ENCODE data around the genes SCP2D1 and INSM1.

DNA sequence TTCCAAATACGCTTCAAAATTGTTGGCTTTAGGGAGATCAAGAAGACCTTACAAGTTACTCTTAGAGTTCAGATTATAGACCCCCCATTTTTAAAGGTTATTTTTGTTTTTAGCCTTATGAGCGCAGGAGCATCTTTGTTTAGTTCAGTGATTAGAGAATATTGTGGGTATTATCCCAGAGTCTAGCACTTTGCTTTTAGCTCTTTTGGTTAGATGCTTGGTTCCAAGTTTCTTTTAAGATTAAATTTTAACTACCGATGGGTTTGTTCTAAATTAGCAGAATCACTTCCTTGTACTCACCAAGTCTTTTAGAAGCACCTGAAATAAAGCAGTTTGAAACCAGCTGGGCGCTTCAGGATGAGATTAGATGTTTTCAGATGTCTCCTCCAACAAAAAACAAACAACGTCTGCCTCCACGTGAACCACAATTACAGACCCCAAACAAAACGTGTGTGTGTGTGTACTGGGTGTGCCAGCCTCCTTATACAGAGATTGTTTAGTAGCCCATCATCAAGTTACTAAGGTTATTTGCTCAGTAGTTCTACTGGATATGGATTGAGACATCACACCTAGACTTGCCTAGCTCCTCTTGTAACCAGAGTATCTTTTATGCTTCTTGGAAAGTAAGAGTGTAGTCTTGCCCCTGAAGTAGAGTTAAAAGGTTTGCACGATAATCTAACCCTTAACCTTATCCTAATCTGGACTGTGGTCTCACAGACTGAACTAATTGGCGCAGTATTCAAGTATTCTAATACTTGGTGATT lies 2.2 kb downstream of the DSTN start:
- RRBS: no CpG with 5 or more reads among the region's 9 CpGs

DNA sequence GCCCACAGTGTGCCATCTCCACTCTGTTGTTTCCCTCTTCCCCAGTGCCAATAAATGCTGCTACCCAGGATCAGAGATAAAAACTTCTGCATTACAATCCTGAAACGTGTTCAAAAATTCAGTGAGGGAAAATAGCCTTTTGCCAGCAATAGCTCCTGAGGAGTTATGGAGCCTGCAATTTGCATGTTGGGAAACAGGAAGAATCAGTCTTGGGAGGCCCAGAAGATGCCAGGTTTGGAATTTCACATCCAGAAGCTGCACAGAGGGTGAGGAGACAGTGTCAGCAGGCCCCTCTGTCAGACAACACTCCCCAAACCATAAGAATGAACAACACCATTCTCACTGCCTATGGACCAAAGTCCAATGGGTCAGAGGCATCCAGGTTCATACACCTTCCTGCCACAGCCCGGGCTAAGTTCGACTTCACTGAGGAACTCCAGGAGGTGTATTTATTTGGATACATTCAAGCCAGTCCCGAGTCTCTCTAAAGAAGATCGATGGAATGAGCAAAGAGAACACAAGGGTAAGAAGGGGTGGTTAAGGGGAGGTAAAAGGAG lies 20.8 kb downstream of the RRBP1 start:
- RRBS: no CpG with 5 or more reads among the region's 5 CpGs

GRCh38 chr20:17683208-17683800 lies 1.3 kb upstream of the RRBP1 start:
- RRBS: no CpG with 5 or more reads among the region's 7 CpGs

DNA sequence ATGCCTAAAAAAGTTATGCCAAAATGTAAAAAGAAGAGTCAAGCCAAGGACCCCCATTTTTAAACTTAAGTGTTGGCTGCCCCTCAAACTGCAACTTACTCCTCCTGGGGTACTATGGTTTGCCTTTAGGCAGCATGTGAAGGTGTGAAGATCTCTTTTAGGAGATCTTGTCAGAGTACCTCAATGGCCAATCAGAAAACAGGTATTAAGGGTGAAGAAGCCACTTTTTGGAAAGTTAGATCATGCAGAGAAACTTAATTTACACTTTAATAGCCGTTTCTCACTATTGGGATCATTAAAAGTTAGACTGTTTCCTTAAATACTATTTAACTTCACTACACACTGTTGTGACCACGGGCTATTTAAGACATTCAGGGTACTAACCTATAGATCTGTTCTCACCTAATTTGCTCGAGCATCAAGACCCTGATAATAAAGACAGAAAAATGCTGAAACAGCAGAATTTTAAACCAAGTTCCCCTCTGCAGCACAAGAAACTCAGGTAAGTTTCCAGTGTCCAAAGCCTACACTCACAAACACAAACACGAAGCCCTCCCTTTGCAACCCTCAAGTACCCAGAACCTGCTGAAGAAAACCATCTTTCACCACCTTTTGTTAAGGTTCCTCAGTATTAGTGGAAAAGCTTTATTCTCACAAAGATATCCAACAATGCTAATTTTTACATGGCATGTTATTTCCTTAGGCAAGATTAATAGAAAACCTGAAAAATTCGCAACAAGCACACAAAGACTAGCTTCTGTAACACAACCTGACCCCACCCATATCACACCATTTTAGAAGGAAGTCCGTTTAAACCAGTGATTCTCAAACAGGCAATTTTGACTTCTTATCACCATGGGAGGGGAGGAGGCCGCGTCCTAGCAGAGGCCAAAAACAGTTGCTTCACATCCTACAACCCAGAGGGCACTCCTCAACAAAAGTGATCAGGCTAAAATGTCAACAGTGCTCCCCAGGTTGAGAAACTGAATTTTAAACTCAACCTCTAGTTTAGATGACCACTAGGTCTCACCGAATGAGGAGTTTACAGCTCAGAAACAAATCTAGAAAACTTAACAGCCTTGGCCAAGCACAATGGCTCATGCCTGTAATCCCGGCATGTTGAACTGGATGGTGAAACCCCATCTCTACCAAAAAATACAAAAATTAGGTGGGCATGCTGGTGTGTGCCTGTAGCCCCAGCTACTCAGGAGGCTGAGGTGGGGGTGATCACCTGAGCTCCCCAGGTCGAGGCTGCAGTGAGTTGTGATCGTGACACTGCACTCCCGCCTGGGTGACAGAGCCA lies 3.8 kb downstream of the SNX5 start:
- RRBS: no CpG with 5 or more reads among the region's 13 CpGs

DNA sequence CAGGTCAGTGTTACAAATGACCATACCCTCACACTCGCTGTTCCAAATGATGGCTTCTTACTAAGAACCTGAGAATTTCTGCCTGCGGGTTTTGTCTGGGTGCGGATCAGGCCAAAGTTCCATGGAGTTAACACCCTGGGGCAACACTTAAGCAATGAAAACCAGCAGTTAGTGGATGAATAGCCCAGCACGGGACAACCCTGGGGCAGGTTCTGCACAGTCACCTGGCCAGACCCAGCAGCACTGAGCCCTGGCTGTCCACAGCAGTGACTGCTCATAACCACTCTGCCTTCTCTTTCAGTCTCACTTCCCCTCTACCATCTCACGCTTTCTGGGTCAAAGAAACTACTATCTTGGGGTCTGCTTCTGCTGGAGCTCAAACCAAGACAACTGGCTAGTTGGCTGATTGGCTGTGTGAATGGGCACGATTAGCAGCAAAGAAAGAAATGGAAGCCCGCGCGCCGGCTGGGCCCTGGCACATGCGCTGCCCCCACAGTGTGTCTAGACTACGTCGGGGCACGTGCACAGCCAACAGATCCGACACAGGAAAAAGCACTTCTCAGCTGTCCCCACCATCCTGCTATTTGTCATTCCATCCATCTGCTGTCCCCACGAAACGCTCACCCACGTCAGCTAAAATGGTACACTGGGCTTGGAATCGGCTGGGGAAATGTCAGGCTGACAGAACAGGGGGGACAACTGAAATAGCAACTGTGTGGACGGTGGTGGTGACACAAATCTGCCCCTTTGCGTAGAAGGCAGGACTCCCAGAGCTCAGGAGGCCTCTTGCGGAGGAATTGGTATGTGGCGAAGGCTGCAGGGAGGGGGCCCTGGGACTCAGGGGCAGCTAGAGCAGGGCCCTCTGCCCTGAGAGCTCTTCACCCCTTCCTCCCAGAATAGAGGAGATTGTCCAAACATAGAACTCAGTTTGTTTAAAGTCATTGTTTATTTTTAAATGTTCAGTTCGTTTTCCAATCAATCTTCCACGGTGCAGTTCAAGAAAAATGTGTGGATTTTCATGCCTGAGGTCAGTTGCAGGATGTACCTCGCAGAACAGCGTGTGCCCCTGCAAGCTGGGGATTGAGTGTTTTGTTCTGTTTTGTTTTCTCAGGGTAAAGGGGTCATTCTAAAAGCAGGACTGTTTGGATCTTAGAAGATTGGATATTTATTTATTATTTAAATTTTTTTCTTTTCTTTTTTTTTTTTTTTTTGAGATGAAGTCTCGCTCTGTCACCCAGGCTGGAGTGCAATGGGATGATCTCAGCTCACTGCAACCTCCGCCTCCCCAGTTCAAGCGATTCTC lies 36.9 kb downstream of the MGME1 start:
- RRBS: no CpG with 5 or more reads among the region's 30 CpGs

GRCh38 chr20:18056122-18057219 lies 1.2 kb downstream of the OVOL2 start:
- RRBS: 7% methylated on average over 29 of the region's 115 CpGs

DNA sequence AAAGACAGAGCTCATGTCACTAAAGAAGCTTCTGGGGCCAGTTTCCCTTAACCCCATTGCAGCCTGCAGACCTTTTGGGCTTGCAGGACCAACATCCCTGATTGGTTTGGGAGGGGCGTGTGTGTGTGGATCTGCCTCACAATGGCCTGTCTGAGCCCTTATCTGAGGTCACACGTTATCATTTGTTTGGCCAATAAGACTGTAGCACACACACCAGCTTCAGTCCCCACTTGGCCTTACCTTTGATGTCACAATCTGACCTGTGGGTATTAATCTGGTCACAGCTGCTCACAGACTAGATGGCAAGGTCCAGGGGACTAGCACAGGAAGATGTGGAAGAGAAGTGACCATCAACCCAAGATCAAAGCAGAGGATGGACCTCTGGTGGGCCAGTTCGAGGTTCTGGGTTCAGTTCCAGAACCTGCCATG lies at the start of gene SCP2D1:
Gene SCP2D1 (plus strand): TSS at position 298 of the 429 bp plus-strand sequence.
- RRBS: no CpG with 5 or more reads among the region's 3 CpGs

DNA sequence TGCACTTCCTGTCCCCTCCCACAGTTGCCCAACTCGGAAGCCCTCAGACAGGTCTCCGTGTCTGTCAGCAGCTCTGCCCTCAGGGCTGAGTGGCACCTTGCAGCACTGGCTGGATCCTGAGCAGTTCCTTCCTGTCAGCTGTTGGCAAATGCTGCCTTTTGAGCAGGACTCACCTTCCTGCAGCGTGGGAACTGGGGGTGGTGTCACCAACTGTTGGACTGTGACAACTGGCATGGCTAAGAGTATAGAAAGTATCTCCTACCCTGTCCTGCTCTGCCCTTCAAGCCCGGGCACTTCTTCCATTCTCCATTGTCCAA lies 137.2 kb upstream of the SLC24A3 start:
- RRBS: no CpG with 5 or more reads among the region's 4 CpGs

DNA sequence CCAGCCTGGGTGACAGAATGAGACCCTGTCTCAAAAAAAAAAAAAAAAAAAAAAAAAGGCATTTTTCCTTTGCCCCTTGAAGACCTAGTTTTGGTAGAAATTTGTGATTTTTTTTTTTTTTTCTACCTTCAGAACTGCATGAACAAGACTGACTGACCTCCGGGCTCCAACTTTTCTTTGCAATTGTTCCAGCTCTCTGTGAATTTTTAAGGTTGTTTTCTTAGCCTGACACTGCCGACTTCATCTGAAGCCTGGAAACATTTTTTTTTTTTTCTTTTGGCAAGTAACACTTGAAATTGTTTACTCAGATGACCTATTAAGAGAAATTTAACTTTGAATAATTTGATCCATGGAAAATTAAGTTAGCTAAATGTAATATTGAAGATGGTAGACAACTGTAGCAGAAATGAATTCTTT lies 73.0 kb downstream of the SLC24A3 start:
- RRBS: no CpG with 5 or more reads among the region's 2 CpGs

GRCh38 chr20:19343414-19344012 lies 131.1 kb downstream of the SLC24A3 start:
- RRBS: no CpG with 5 or more reads among the region's 7 CpGs

DNA sequence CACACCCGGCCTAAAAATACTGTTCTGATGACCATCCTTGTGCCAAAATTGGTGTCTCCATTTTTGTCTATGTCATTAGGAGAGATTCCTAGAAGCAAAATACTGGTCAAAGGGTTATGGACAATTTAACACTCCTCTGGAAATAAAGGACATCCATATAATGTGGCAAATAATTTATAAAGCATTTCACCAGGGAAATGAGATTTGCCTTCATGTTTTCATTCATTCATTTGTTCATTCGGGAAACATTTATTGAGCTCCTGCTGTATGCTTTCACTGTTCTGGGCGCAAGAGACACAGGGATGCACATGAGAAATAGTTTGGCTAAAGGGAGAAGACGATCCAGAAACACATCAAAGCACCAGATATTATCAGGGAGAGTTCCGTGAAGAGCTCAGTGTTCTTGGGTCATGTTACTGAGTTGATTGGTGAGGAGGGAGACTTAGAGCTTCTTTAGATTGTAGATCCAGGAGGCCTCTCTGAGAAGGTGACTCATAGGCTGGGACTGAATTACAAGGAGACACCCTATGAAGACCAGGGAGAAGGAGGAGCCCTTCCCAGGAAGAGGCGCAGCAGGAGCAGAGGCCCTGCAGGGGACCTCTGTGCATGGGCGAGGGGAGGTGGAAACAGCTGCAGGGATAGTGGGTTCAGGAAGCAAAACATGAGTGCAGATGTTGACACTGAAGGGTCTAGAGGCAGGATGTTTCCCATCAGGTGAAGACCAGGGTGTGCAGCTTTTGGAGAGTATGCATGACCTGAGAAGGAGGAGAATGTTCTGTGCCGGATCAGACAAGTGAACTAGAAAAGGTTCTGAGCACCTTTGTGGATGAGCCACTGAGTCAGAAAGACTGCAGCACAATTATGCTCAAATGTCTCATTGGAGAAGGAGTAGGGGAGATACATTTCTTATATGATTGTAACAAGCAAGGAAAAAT lies 196.5 kb downstream of the SLC24A3 start:
- RRBS: no CpG with 5 or more reads among the region's 8 CpGs

DNA sequence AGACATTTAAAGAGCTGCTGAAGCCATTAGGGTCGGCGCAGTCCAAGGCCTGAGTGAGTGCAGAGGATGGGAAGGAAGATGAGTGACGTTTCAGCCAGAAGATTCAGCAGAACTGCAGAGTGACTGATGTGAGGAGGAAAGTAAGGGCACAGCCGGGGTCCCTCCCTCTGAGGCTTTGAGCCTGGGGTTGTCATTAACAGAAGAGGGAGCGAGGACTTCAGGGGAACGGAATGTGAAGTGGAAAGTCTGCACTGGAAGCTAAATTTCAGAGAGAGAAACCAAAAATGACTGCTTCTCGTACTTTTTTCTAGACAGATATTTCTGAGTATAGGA lies 117.7 kb downstream of the RIN2 start:
- RRBS: no CpG with 5 or more reads among the region's 7 CpGs

DNA sequence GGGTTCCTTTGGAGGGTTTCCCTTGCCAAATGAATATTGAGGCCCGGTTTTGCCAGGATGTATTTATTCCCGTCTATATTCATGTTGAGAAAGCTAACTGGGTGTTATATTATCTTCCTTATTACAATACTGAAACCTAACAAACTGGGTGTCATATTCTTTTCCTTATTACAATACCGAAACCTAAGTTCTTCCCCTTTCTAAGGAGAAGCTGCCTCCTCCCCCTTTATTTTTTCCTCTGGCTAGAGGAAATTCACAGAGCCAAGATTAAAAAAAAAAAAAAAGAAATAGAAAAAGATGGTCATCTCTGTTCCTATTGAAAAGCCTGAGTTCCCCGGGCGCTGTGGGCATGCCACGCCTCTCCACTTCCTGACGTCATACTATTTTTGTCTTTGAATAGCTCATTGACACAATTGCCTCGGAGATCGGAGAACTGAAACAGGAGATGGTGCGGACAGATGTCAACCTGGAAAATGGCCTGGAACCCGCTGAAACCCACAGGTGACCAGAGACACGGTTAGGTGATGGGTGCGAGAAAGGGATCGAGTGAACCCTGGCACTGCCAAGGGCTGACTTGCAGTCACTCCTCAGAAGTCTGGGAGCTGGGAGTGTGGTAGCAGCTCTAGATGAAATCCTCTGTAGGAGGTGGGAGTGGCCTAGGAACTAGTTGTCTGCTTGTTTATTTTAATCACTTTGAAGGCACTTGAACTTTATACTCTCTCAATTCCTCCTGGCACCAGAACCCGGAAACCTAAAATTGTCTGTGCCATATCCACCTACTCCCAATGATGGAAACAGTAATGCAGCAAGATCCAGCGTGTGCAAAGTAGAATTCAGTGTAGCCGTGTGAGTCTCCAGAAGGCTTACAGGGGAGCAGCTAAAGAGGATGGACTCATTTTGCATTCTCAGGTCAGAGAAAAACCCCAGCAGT lies 82.2 kb upstream of the NAA20 start:
- RRBS: no CpG with 5 or more reads among the region's 17 CpGs

DNA sequence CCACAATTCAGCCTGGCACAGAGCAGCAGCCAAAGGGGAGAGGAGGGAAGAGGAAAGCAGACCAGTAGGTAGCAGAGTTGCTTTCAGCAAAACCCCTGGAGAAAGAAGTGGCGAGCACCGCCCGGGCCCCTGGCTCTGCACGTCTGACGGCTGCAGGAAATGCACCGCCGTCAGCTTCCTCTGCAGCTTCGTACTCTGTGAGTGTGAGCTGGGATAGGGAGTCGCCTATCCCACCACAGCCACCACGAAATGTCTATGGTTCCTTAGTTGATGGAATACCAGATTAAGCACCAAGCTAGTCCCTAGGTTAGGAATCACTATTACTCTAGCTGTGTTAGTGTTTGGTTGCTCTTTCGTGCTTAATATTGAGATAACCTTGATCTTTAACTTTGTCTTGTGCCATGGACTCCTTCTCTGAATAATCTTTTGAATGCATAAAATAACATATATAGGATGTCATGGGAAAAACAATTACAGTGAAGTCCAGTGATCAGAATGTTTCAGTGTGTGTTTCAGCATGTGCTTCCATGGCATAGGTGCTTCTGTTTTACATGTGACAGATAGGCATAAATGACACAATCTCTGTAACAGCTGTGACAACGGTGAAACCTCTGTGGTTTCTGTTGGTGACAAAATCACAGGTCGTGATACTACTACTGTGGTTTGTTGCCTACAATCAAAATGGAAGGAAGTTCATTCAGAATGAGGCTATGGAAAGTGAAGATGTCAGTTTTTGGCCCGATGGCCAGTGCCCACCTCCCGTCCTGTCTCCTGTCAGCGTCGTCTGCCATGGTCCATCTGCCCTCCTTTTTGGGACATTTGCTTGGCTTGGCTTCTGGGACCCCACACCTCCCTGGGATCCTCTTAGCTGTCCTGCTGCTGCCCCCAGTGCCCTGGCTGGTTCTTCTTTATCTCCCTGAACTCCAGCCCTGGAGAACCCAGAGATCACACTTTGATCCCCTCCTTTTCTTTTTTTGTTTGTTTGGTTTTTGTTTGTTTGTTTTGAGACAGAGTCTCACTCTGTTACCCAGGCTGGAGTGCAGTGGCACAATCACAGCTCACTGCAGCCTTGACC lies 79.6 kb upstream of the NAA20 start:
- RRBS: no CpG with 5 or more reads among the region's 17 CpGs

DNA sequence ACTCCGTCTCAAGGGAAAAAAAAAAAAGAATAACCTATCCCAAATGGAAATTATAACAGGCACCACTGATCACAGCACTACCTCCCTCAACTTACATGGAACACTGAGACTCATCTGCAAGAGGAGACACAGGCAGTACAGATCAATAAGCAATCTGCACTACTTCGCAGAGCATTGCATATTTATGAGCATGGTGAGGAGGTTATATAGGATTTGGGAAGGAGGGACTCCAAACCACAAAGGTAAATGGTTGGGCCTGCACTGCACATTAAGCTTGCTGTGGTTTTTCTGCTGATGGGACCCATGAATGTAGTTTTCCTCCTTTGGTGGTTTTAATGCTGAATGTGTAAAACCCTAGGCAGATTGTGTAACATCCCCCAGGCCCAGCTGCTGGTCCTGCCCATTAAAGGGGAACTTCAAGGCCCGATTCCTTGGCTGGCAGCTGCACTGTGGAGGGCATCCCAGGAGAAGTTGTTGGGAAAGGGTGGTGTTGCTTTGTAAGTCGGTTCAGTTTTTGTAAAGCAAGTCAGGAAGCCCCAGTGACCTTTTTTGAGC lies 43.3 kb upstream of the NAA20 start:
- RRBS: no CpG with 5 or more reads among the region's 4 CpGs

DNA sequence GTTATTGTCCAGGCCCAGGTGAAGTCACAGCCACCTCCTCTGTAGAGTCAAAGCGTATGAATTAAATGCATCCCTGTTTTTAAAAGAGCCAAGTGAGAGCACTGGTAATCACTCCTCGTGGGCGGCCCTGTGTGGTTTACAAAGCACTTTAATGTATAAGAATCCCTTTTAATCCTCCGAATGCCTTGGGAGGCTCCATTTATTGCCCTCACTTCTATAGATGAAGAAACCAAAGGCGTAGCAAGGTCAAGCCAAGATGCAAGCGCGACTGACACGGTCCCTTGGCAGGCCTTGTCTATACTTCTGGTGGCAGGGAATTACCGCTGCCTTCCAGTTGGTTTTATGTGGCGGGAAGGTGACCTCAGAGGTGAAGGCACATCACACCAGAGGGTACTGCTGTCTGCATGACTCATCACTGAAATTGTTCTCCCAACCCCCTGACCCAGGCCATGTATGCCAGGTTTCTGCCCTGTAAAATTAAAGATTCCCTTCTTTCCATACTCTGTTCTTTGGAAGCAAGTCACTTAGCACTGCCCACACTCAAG lies 36.2 kb upstream of the NAA20 start:
- RRBS: no CpG with 5 or more reads among the region's 10 CpGs

DNA sequence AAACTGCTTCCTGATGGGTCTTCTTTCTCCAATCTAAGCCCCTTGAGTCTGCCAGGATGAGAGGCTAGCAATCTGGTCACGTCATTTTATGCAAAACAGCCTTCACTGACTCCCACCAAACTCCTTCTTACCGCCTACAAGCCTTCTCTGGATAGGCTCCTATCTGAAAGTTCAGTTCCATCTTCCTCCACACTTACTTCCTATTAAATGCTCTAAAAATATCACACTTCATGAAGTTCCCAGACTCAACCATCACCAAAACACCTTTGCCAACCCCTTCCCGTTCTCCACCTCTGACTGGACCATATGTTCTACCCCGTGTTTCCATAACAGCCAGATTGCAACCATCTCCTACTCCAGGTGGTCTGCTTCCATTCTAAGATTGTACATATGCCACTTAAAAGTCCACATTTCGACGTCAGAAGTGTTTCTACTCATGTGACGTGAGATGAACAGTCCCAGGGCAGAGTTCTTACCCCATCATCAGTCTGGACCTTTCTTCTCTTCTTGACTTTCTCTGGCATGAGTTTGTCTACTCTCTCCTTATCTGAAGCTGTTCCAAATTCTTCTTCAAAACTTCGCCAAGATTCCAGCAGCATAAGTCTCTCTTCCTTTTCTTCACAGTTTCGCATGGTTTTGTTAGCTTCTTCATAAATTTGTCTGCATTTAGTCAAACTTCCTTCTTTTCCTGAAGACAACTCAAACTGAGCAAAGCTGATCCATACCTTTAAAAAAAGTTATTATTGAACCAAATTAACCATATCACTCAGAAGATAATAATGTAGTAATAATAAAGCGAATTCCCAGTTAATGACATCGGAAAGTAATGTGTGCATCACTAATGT lies 15.2 kb downstream of the CRNKL1 start:
- RRBS: no CpG with 5 or more reads among the region's 11 CpGs

DNA sequence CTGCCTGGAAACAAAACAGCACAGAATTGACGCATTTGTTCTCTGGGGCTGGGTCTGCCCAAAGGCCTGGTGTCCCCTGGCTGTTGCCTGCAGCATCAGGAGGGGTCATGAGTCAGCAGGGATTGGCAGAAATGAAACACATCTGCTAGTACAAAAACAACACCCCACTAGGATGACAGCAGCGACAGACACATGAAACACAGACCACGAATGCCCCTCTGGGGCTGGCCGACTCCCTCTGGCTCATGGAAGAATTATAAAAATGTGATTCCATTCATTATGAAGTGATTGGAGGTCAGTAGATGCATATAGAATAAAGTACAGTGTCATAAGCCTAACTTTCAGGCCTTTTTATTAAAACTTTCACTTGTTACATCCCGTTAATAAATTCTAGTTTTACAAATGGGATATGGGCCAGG lies 157.5 kb upstream of the INSM1 start:
- RRBS: no CpG with 5 or more reads among the region's 5 CpGs

DNA sequence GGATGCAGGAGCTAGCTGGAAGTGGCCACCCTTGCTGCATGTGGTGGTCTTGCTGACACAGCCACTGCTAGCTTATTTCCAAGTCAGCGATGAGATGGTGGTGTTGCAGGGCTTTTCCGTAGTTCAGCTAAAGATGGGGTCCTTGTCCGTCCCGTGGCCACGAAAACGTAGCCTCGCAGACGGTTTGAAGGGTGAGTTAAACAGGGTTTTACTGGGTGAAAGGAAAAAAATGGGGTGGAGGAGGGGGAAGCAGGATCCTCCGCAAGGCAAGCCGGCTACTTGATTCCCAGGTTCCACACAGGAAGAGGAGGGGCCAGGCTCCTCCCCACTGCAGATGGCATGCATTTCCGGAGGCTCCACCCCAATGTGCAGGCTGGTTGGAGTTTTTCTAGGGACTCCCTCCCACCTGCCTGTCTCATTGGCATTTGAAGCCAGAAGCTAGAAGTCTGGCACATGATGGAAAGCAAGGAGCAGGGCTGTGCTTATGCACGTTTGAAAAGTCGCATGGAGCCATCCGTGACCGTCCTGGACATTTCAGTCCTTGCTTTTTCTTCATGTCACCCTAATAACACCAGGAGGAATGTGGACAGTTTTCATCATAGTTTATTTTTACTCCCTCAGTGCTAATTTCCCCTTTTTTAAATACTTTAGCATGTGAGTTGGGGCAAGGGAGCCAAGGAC lies 100.2 kb upstream of the INSM1 start:
- RRBS: 23% methylated on average over 2 of the region's 15 CpGs

DNA sequence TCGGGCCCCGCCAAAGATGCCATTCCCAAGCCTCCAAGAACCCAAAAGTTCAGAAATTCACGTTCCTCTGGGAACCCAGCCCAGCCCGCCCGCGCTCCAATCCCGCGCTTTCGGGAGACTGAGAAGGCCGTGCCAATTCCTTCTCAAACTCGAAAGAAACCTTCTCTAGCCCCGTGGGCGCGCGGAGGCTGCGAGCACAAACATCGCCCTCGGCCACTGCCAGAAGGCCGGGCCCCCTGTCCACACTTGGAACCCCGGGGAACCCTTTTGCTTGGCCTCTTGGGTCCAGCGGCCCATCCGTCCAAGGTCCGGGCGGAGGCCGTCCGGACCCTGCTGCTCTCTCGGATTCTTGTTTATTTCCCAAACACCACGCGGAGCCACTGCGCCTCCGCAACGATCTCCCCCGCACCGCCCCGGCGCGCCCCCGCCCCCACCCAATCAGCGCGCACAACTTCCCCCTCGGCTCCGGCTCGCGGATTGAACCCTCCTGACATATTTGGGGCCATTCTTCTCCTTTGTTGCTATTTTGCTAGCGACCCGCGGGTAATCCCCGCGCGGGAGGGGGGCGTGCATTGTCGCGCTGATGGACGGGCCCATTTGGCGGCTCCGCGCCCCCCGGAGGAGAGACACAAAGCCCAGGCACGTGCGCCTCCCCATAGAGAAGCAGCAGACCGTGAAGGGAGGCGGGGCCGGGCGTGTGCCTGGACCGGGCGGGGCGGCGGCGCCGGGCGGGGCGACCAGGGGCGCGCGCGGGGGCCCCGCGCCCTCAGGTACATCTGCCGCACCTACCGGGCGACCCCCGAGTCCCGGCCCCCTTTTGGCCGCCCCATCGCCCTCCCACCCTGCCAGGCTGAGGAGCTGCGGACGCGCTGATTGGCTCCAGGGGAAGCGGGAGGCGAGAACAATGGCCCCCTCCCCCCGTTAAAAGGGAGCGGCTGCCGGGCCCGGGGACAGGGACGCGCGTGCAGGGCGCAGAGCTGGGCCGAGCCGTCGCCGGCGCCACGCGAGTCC lies at the start of gene INSM1:
Gene INSM1 (plus strand): TSS at position 951 of the 1,011 bp plus-strand sequence.
- RRBS: 95% methylated on average over 45 of the region's 105 CpGs

All from HCT116 (cell line).